Osteocyte (in vitro differentiated cells): Measurements from ENCODE around the gene AFG1L.

- PRO-cap = bidirectional peak, plus-strand start at chr6:107459739, minus-strand start at chr6:107459539; unidirectional peak, plus-strand start at chr6:107459930; unidirectional peak, plus-strand start at chr6:107459949
Measured at GRCh38 chr6:107459636-107460354, 431 bp upstream of the PDSS2 start.

- PRO-cap = no peak
Measured at GRCh38 chr6:107492446-107492792, 2.5 kb downstream of the SOBP start.

DNA sequence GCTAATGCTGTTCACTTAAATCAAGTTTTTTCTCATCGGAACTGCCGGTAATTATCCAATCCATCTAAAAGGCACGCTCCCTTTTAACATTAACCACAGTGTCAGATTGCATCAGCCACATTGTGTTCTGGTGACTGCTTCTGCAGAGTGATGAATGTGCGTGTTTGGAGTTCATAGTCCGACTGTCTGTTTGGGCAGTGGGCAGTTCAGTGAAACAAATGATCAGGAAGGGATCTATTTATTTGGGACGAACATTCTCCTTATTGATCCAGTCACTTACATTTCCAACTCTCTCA lies 49.5 kb downstream of the SOBP start:
- PRO-cap = no peak

DNA sequence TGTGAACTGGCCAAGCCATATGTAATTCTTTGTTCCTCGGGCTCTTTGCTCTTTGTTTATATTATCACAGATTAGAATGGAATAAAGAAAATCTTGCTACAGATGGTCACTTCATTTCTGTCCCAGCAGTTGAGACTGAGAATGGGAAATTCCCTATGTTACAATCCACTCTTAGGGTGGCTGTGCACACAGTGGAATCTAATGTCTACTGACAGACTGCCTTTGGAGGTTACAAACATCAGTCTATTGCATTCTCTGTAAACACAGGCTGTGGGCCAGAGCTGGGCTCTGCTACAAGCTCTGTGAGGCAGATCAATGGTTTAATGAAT lies 50.4 kb downstream of the SOBP start:
- PRO-cap = no peak

GRCh38 chr6:107550260-107551052 lies 60.5 kb downstream of the SOBP start:
- PRO-cap = no peak

DNA sequence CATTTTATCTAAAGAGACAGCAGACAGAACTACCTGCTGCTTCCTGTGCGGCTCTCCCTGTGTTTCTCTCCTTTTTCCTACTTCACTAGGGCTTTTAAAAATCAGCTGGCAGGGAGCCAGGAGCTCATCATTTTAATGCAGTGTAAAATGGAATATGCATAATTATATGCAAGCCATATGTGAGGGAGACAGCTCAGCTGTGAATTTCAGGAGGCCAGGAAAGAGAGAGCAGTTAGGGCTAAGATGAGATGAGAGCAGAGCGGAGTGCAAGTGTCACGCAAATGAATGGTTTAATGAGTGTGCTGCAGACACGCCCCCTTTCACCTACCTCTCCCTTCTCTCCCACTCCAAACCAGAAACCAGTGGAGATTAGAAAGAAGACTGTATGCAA lies 96.1 kb downstream of the SOBP start:
- PRO-cap = no peak

DNA sequence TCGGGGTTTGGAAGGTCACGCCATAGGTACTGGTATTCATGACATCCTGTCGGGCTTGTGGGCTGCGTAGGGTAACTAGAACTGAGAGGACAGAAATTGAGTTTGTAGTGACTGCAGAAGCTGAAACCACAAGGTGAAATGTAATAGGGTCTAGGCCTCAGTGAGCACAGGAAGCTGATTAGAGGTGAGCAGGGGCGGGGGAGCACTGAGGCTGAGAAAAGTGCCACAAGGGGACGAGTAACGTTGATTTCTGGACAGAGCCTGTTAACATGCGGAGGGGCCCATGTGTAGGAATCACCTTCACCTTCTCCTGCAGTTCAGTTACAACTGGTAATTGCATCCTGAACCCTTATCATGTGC lies 128.9 kb downstream of the SOBP start:
- PRO-cap = no peak

DNA sequence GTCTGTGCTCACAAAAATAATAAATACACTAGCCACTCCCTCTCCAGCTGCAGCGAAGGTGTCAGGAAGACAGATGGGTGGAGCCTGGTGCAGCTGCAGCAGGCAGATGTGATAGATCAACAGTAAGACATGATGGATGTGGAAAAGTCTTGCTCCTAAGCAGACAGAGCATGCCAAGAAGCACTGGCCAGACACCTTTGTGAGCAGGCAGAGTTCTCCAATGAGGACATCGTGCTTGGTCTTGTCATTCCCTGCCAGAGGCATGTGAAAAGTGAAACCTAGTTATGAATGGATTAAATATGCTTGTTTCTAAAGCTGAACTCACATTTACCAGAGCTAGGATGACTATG lies 111.4 kb downstream of the SCML4 start:
- PRO-cap = no peak

DNA sequence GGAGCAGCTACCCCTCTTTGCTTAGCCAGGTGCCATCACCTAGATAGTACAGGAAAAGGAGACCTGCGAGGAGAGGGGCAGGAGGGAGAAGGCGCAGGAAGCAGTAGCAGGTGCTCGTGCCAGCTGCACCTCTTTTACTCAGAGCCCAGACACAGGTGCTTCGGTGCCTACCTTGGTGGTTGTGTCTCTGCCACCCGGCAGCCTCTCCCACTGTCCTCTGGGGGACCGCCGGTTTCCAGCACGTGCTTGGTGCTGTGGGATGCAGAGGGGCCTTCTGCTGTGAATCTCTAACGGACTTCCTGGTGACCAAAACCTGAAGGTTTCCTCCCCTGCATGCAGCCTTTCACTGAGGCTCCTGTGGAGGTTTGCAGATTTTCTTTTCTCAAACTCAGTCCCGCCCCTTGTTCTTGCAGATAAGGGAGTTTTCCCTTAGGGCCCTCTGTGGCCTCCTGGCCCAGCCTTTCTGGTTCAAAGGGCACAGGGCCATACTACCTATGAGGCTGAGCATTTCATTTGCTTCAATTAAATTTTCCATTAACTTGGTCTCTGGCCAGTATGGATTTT lies 92.2 kb downstream of the SCML4 start:
- PRO-cap = no peak

DNA sequence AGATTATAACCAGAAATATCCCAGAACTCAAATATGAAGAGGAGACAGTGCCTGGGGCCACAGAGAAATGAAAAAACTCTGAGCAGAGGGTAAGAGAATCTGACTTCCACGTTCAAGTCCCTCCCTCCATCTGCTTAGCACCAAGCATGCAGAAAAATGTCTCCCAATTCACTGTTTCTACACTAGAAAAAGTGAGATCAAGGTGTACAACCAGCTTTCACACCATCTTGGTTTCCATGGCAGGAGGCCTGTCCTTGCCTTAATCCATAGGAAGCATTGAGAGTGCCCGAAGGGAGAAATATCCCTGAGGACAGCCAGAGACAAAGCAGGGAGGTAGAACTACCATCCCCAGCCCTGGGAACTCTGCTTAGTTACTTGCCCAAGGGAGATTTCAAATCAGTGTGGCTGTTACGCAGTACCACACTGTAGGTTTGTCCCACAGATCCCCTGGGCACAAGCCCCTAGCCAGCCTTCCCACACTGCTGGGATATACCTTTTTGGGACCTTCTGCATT lies 82.9 kb downstream of the SCML4 start:
- PRO-cap = no peak

DNA sequence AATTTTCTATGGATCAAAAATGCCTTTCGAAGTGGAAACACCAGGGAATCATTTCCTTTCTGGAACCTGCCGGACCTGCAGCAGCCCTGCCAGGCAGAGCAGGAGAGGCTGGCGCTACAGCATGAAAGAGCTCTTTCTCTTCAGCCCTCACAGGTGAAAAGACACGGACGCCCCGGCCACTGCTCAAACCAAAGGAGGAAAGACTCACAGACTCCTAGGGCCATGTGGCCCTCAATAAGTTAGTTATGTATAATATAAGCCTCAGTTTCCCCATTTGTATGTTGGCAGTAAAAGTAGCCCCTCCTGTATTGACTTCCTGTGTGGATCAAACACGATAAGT lies 8.3 kb downstream of the SCML4 start:
- PRO-cap = no peak

GRCh38 chr6:107823051-107823634 lies 970 bp downstream of the SCML4 start:
- PRO-cap = no peak

GRCh38 chr6:107959246-107959582 lies 1.2 kb upstream of the SEC63 start:
- PRO-cap = no peak

GRCh38 chr6:107964687-107965404 lies 6.8 kb upstream of the SEC63 start:
- PRO-cap = no peak

DNA sequence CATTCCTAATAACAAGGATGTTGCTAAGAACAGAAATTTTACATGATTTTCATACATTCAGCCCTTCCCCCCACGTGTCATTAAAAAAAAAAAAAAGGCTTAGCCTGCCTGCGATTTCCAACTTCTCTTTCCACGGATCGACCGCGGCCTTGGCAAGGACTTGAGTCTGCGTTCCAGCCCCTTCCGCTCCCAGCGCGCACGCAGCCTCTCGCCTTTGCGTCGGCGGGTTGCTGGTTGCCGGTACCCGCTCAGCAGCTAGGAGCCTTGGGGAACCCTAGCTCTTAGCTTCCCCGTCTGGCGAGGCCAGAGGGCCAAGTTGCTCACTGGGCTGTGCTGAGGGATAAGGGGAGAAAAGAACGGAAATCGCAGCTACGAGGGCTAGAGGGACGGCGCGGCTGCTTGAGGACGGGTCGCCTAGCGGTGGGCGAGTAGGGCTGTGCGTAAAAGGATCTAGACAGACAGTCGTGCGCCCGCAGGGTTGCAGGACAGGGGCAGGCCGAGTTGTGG lies 40.3 kb upstream of the OSTM1 start:
- PRO-cap = no peak

GRCh38 chr6:108294704-108295806 lies at the start of gene AFG1L:
TSS of gene AFG1L (plus strand) at chr6:108295054.
- PRO-cap = bidirectional peak, plus-strand start at chr6:108295066, minus-strand start at chr6:108294811; unidirectional peak, minus-strand start at chr6:108295646

DNA sequence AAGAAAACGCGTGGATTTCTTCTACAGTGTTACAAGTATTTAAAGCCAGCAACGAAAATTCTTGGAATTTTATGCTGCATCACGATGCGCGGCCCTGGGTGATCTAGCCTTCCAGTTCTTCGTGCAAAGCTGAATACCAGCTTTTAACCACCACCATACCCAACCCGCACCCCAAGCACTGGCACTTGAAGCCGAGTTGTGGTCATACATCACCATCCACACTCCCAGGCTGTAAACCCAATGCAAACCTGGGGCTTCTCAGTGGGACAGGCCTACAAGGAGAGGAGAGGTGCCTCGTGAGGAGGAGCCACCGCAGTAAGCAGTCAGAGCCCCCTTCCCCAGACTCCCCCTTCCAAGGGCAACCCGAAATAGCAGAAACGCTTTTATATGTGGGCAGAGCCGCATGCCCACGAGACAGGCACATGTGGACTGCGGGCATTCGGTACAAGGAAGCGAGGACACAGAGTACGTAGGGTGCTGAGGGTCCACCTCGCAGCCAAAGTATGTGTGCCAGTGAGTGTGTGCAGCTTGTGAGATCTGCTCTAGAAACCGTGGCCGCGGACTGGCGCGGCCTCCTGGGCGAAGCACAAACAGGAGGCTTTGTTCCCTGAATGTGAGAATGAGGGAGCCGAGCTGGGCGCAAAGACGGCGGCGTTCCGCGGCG lies 3.5 kb upstream of the FOXO3 start:
- PRO-cap = no peak

- PRO-cap = no peak
Measured at GRCh38 chr6:108576234-108577216, 15.8 kb downstream of the FOXO3 start.

DNA sequence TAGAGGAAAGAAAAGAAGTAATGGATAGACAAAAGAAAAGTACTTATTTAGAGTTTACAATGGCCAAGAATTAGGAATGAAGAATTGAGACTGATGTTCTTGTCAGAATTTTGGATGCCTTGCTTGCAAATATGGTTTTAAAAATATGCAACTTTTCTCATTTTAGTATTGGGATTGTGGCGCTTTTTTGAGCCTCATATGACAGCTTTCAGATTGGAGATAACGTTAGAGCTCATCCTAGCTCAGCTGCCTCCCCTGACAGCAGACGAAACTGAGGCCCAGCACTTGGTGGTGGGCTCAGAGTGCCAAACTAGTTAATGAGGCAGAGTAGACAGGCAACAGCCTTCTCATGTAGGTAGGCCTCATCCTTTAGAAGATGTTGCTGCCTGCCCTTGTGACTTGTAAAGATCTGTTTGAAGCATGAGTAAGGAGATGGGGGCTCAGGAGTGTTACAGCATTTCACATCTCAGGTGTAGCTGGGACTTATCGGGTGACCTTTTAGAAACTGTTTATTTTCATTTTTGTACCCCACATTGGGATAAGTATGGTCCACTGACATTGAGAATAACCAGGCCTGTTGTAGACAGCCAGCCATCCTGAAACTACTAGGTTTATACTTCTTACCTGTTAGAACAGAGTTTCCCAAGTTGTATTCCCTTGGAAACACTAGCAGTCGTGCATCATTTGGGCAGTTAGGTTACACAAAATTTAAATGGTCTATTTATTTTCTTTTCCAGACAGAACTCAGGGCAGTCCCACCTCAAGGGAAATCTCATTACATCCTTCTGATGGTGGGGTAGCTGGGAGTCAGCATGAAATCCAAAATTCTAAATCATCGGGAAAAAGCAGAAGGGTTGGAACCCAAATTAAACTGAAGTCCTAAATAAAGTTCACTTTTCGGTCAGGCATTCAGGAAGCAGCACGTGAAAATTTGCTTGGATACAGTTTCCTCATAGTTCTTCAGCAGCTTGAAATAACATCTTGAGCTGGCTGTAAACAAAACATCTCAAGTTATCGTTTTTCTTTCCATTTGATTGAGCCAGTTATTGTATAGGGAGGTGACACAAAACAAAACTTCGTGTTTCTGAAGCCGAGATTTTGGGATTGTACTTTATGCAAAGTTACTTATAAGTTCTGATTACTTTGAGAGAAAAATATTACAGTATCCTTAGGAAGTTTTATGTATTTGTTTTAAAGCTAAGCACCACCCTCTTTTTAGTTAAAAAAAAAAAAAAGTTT lies 30.4 kb downstream of the FOXO3 start:
- PRO-cap = no peak

- PRO-cap = no peak
Measured at GRCh38 chr6:108606036-108606259, 45.2 kb downstream of the FOXO3 start.